T47D (cell line): ENCODE data around the gene YKT6.

GRCh38 chr7:44140965-44141164 lies 267 bp downstream of the MYL7 start:
- RRBS, result no CpG with 5 or more reads among the region's 4 CpGs

DNA sequence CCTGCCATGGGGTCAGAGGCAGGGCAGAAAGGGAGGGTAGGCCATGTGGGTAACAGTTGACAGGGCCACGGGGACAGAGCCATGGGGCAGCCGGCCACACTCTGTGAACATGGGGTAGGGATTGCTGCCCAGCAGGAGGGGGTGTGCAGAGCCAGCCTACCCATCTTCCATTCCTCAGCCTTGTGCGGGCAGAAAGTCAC lies 18.1 kb upstream of the MYL7 start:
- RRBS, result no CpG with 5 or more reads among the region's 3 CpGs

DNA sequence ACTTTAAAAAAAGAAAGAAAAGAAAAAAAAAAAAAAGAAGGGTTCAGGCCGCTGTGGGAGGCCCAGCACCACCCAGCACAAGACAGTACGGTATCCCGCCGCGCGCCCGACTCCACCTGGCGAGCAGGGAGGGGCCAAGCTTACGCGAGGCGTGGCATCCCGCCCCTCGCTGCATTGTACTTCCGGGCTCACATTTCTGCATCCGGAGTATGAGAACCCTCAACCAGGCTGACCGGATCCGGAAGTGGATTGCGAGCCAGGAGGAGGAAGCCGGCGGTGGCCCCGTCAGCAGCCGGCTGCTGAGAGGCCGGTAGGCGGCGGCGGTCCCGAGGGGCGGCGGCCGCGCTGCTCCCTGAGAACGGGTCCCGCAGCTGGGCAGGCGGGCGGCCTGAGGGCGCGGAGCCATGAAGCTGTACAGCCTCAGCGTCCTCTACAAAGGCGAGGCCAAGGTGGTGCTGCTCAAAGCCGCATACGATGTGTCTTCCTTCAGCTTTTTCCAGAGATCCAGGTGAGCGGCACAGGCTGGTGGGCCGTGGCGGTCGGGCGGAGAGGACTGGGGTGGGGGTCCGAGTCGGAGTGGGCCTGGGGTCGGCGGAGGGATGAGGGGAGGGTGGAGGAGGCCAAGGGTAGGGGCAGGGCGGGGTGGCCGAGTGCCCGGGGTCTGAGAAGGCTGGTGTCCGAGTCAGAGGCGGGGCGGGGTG lies at the start of gene YKT6:
Gene YKT6, plus strand, starts transcription at position 247 of the 701 bp plus-strand sequence.
- RRBS, result 2% methylated on average over 4 of the region's 56 CpGs

- RRBS, result no CpG with 5 or more reads among the region's 10 CpGs
Measured at GRCh38 chr7:44313489-44314017, 11.8 kb downstream of the CAMK2B start.

GRCh38 chr7:44580751-44581256 lies 1.2 kb downstream of the TMED4 start:
- RRBS, result no CpG with 5 or more reads among the region's 12 CpGs

GRCh38 chr7:44595989-44596379 lies 10.4 kb upstream of the OGDH start:
- RRBS, result no CpG with 5 or more reads among the region's 2 CpGs

DNA sequence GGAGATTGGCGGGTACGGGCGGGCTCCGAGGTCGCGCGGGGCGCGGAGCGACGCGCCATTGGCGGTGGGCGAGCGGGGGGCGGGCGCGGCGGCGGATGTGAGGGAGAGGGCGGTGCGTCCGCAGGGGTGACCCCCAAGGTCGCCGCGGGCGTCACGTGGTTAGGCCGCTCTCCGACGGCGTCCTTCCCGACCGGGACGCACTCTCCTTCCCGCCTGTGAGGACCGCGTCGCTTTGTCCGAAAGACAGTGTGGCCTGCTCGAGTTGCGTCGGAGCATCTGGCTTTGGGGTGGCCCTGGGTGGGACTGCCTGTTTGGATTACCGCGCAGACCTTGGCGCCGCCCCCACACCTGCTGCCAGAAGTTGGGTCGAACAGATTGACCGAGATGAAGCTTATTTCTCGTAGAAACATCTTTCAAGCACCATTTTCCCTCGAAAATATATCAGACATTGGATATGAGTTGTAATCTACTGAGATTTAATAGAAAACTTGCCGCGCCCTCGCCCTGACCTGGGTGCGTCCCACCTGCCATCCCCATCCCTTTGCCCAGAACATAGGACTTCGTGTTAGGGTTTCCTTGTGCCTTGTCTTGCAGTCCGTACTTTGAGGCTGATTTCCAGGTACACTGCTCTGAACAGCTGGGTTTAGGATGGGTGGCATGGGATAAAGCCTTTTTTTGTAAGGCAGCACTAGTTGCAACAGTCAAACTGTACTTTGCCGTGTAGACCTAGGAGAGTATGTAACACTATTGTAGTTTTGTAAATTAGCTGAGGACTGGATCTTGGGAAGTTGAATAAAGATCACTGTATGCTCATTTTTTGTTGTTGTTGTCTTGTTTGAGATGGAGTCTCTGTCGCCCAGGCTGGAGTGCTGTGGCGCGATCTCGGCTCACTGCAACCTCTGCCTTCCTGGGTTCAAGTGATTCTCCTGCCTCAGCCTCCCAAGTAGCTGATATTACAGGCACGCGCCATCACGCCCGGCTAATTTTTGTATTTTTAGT lies 758 bp downstream of the OGDH start:
- RRBS, result no CpG with 5 or more reads among the region's 66 CpGs

GRCh38 chr7:44622707-44623181 lies 16.3 kb downstream of the OGDH start:
- RRBS, result no CpG with 5 or more reads among the region's 5 CpGs

DNA sequence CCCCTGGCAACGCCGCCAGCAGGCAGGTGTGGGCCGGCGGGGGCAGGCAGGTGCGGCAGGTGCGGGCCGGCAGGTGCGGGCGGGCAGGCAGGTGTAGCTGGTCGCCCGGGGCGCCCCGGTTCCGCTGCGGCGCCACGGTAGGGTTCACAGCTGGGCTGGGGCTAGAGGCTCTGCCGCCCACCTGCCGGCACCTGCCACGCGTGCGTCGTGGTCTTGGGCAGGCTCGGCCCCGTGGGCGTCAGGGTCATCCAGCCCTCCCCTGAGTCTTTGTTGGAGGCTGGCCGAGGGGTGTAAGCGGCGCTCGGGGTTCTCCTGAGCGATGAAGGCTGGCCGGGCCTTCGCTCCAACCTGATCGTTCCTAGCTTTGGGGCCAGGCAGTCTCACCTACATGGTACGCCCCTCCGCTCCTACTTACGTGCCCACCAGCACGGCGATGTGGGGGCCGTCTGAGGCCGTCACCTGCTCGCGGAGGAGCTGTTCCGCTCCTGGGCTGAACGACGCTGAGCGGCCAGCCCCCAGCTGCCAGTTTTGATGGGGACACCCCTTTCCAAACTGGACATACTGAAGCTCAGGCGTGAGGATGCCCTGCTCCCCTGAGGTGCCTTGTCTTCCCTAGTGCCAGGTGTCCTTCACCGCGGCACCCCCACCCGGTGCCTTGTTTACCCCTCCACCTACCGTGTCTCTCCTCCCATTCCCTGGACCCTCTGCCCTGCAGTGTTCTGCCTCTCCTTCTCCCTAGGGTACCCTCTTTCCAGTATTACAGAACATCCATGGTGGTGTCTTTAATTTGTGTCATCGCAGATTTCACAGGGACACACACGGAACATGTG lies 582 bp downstream of the ZMIZ2 start:
- RRBS, result 2% methylated on average over 15 of the region's 54 CpGs

- RRBS, result 94% methylated on average over 6 of the region's 20 CpGs
Measured at GRCh38 chr7:44766307-44766947, 17.8 kb downstream of the ZMIZ2 start.

GRCh38 chr7:44768394-44769077 lies 19.9 kb downstream of the ZMIZ2 start:
- RRBS, result no CpG with 5 or more reads among the region's 13 CpGs

DNA sequence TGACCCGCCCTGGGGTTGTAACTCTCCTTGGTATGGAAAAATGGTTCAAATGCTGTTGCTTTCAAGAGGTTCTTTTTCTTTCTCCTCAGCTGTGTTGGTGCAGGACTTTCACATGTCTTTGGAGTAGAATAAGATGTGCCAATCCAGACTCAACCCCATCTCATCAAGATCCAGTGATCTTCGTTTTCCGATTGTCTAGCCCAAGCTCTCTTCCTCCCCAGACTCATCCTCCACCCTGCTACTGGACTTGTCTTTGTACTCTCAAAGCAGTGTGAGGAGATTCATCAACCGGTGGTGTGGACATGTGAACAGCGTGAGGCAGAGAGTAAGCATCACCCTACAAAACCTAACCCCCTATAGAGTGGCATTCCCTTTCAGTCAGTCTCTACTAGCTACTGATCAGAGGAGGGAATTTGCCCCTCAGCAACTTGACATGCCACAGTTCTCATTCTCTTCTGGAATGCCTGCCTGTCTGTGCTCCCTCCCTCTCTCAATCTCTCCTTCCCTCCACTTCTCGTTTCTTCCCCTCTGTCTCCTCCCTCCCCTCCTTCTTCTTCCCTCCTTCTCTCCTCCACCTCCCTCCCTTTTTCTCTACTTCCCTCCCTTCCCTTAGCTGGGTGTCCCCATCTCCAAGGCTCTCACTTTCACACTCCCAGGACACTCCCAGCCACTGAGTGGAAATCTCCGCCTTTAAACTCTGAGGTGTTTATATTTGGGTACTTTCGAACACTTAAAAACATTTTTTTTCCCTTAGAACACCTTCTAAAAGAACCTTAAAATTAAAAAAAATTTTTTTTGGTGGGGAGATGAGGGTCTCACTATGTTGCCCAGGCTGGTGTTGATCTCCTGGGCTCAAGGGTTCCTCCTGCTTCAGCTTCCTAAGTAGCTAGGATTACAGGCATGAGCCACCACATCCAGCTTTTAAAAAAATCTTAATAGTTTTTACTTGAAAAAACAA lies 24.6 kb downstream of the H2AZ2 start:
- RRBS, result no CpG with 5 or more reads among the region's 8 CpGs

DNA sequence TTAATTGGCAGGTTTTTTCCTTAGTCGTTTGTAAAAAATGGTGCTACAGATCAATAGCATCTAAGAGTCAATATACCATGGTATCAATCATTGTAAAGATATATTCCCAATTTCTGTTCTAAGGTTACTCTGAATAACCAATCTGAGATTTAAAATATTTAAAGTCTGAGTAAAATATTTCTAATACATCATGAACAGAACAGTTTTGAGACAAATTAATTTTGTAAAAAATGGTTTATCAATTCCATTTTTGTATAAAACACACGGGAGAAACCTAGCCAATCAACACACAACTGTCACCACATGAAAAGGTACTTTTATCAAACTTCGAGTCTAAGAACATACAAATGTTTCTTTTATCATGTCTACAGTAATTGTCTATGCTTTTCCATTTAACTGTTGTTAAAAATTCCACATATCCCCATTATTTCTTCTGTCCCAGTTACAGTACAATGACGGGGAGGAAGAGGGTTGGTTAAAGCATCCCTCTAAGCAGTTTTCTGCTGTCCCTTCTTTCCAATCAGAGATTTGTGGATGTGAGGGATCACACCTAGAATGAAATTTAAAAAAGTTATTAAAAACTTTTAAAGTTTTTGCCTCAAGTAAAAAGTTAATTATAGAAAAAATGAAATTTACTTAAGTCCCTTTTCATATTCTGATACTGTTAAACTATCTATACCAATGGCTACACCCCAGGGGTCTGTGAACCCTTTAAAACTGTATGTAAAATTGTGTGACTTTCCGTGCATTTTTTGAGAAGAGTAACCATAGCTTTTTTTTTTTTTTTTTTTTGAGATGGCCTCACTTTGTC lies 13.7 kb downstream of the H2AZ2 start:
- RRBS, result no CpG with 5 or more reads among the region's 5 CpGs

GRCh38 chr7:44848938-44849515 lies 1.1 kb upstream of the H2AZ2 start:
- RRBS, result no CpG with 5 or more reads among the region's 14 CpGs

DNA sequence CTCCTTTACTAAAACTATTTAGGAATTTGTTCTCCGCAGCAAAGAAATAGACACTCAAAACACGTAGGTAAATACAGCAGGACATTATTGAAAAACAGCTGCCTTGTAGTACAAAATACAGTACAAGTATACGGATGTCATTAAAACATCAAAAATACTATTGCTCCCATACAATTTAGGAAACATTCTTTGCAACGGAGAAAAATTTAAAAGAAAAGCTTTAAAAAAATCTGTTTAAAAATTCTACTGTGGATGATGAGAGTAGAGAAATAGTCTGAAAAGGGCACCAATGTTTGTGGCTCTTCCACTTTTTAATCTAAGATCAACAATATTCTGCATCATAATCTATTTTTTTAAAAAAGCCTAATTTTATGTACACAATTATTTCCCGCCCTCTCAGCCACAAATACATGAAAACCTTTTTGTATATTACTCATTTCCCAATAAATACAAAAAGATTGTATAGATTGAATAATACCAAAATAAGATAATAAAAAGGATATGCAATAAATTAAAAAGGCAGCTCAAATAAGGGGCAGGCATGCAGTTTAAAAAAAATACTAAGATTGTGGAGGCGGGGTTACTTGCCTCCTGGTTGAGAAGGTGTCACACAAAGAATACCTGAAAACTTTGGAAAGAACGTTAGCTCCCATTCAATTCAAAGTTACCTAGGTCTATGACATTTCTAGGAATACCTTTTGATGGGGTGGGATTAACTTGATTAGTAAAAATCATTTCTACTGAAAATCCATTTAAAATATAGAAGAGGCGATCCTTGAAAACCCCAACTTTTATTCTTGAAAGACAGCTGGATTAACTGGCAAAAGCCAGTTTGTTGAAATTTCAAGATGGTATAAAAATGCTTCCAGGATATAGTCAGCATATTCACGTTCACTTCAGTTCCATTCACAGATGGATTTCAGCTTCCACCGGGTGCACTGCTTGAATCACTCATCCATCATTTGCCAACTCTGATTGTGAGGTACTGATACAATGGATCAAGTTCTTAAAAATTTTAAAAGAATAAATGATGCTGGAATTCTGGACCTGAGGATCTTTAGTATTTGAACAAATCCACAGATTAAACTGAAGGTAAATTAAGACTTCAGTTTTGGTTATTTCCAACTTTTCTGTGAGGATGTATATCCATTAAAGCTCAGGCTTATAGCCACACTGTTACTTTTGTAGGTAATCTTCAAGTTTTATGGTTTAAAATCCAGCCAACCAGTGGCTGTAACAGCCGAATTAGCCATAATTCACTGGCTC lies 2.7 kb downstream of the PURB start:
- RRBS, result no CpG with 5 or more reads among the region's 11 CpGs

DNA sequence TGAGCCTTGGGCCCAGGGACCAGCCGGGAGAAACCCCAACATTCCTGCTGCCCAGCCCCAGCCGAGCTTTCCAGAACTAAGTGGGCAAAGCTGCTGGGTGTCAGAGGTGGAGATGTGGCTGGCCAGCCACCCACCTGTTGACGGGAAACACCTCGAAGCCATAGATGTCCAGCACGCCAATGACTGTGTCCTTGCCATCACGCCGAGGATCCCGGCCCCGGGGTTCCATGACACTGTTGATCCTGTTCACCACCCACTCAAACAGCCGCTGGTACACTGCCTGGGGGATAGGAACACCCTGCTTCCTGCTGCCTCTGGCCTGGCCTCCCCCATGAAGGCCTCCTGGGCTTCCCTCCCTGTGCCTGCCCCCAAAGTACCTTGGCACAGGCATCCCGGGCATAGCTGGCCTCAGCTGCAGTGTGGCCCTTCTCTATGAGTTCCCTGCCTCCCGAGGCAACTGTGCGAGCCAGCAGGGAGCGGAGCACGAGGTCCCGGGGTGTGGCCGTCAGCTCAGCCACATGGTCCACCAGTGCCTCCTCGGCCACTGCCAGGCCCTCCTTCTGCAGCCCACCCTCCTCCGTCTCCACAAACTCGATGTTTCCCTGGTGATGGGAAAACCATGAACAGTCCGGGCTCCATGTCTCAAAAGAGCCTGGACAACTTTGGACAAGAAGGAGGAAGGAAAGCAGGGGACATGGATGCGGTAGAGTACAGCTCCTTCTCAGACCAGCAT lies 8.2 kb downstream of the MYO1G start:
- RRBS, result 82% methylated on average over 5 of the region's 22 CpGs

DNA sequence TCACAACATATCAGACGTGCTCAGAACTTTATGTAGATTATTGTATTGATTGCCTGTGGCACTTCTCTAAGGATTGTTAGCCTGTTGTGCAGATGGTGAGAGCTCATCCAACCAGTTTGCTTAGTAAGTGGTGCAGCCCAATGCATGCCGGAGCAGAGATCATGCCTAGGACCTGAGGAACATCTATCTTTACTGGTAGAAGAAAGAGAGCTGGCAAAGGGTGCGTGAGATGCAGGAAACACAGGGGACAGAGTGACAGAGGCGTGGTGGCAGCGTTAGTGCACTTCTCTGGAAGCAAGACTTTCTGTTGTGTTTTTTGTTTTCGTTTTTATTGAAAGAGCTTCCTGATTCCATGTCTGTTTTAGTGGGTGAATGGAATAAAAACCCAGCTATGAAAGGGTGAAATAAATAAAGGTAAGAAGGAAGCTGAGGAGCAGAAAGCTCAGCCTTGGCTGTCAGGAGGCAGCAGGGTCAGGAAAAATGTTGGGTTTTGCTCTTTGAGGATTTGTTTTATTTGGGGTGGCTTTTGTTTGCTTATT lies 36.0 kb downstream of the CCM2 start:
- RRBS, result no CpG with 5 or more reads among the region's 6 CpGs

DNA sequence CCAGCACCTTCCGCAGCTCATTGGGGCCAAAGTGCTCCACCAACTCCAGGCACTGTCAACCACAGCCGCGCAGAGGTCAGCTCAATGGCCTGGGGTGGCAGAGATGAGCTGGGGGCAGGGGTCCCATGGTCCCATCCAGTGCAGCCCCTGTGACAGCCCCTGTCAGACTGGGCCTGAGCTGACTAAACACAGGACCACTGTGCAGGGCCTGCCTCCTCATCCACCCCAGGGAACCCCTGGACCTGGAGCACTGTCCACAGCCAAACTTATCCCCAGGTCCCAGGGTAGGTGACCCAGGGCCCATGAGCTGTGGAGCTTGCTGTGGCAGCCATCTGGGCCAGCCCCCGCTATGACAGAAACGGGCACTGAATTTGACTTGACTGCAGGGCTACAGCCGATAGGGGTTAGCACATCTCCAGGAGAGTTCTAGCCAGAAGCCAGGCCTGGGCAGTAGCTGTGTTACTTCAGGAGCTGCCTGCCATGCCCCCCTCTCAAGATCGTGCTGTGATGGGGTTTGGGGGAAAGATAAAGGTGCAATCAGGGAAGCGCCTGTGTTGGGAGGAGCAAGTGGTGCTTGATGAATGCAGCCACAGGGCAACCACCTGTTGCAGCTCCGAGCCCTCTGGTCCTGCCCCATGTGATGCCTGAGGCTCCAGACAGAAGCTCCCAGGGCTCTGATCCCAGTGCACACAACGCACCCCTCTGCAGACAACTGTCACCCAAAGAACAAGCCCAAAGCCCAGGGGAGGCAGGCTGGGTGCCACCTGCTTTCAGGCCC lies 6.7 kb downstream of the TBRG4 start:
- RRBS, result no CpG with 5 or more reads among the region's 10 CpGs

- RRBS, result no CpG with 5 or more reads among the region's 14 CpGs
Measured at GRCh38 chr7:45192229-45193102, 34.9 kb downstream of the RAMP3 start.

GRCh38 chr7:45697757-45698216 lies 123.6 kb downstream of the ADCY1 start:
- RRBS, result no CpG with 5 or more reads among the region's 2 CpGs